SJCRH30 (cell line): ENCODE measurements around a stretch of chr18.

DNA sequence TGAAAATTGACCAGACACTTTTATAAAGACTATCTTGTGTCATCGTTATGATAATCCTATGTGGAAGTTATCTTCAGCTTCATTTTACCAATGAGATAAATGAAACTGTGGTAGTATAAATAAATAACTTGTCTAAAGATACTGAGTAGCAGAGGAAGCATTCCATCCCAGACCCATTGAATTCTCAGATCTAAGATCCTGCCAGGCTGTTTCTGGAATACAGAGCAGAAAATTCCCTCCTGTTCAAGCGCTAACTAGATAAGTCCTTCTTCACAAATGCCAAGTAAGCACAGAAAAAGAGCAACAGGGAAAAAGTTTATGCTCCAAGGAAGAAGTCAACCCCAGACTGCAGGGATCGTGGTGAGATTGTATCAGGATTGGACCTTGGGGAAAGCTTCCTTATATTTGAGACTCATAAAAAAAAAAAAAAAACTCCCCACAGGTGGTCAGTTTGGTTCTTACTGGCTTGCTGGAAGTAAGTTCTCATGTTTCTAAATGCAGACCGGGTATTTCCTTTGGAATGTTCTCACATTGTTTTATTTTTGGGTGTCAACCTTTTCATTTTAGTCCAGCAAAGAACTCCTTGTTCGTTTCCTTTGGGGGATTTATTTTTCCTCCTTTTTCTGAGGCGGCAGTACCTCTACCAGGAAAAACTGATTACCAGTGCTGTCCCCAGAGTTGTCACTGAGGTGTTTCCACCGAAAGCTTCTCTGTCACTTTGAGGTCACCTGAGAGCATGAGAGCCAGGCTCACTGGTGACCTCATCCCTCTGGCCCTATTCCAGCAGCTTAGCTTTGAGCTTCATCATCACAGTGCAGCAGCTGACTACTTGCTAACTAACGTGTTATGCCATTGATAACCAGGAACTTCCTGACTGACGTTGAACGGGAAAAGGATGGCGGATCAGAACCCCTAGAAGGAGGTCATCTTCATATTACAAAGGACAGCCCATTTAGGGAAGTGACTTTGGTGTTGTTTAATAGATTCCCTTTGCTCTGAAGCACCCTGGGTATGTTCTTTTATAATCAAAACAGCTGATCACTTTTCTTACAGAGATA is 16.6 kb upstream of the ATP8B1 start:
- RAMPAGE, long total RNA: no peak

- RAMPAGE, long total RNA: no peak
These were observed 1.2 kb downstream of the NEDD4L start for GRCh38 chr18:58044945-58045858.

DNA sequence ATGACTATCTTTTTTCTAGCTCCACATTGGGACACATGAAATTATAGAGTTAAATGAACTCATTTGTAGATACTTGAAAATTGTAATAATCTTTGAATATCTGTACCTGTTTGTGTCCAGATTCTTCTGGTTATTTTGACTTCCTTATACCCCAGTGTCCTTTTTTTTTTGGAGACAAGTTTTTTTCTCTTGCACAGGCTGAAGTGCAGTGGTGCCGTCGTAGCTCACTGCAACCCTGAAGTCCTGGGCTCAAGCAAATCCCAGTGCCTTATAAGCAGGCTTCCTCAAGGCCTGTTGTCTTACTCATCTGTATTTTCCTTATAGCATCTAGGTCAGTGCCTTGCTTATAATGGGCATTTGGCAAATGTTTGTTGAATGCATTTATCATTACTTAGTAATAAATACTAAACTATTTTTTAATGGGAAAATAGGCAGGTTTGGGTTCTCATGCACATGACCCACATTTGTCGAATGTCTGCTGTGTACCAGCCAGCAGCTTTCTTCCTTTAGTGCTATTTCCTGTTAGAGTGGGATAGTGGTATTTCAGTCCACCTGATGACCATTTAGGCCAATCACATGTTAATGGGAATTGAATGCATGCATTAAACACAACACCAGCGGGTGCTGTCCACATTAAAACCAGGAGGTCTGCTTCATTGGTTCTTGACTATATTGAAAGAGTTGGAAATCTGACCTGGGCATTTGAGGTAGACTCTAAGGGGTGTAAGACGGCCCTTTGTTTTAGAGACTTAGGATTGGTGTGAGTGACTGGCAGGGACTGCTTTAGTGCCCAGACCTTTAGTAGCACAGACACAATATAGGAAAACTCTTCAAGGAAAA is 55.2 kb downstream of the NEDD4L start:
- RAMPAGE, long total RNA: no peak

- RAMPAGE, long total RNA: no peak
These were observed 105.2 kb downstream of the NEDD4L start for GRCh38 chr18:58149167-58149773.

GRCh38 chr18:58196122-58196747 is 152.2 kb downstream of the NEDD4L start:
- RAMPAGE, long total RNA: no peak

DNA sequence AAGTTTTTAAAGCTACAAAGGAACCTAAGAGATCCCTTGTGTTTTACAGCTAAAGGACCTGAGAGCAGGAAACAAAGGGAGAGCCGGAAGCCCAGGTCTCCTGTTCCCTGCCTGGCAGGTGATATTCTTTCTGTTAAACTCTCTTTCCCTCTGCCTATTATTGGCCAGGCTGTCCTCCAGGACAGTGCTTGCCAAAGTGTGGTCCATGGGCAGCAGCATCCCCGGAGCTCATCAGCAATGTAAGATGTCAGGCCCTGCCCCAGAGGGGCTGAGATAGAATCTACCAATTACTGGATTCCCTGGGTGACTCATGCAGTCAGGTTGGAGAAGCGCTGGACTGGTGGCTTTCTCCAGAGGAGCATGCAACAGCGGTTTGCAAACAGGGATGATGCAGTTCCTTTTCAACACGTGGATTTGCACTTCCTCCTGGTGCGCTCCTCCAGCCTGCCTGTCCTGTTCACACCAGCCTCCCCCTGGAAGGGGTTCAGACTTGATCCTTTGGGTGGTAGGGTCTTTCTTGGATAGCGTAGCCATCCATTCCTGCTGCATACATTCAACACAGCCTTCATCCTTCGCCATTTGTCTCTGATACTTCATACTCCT is 158.3 kb downstream of the NEDD4L start:
- RAMPAGE, long total RNA: no peak

DNA sequence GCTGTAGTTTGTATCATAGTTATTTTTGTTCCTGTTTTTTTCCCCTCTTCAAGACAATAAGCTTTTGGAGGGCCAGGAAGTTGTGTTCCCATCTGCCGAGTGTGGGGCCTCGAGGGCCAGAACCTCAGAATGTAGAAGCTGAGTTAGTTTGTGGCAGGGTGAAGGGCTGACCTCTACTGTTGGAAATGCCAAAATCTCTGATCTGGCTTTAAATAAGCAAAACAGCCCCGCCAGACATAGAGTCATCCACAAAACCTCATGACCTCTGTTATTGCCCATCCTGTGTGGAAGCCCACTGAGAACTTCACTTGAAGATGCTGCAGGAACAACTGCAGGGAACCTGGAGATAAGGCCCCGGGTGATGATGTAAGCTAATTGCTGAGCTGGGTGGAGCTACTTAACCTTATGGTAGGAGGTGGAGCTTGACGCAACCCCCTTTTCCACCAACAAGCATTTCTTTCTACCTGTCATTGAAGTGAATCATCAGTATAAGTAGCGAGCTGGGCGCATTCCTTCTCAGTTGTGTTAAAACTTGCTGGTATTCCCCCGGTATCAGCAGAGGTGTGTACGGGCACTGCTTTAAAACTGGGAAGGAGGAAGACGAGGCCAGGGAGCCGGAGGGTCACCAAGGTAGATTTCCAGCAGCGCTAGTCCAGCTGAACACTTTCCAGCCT is 177.2 kb downstream of the NEDD4L start:
- RAMPAGE, long total RNA: no peak

GRCh38 chr18:58222418-58223213 is 178.6 kb downstream of the NEDD4L start:
- RAMPAGE, long total RNA: no peak

- RAMPAGE, long total RNA: no peak
These were observed 188.1 kb downstream of the NEDD4L start for GRCh38 chr18:58231930-58232658.

DNA sequence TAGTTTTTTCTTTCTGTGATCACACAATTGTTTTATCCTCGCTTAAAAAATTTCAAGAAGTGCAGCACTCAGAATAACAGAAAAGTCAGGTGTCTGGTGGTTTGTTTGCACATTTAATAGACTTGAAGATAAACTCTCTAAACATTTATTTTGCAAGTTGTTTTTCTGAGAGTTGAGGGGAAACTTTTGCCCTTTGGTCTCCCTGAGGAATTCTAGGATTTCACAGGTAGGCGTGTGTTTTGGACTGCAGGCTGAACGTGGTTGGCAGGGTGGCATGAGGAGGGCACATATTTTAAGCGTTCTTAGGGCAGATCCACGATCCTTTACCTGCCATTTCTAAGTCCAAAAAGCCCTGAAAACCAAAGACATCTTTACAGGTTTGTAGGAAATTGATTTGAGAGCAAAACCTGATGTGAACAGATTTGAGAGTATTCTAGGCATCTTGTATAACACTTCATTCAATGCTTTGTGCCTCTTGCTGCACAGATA is 188.7 kb downstream of the NEDD4L start:
- RAMPAGE, long total RNA: no peak

DNA sequence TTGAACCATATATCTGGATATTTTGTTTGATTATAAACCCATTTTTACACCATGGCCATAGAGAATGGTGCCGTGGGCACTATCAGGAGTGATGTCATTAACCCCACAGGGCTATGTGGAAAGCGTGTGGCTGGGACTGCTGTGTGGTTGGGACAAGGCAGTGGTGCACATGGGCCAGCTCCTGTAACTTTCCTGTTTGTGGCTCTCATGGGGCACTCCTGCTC is 240.6 kb downstream of the NEDD4L start:
- RAMPAGE, long total RNA: no peak

DNA sequence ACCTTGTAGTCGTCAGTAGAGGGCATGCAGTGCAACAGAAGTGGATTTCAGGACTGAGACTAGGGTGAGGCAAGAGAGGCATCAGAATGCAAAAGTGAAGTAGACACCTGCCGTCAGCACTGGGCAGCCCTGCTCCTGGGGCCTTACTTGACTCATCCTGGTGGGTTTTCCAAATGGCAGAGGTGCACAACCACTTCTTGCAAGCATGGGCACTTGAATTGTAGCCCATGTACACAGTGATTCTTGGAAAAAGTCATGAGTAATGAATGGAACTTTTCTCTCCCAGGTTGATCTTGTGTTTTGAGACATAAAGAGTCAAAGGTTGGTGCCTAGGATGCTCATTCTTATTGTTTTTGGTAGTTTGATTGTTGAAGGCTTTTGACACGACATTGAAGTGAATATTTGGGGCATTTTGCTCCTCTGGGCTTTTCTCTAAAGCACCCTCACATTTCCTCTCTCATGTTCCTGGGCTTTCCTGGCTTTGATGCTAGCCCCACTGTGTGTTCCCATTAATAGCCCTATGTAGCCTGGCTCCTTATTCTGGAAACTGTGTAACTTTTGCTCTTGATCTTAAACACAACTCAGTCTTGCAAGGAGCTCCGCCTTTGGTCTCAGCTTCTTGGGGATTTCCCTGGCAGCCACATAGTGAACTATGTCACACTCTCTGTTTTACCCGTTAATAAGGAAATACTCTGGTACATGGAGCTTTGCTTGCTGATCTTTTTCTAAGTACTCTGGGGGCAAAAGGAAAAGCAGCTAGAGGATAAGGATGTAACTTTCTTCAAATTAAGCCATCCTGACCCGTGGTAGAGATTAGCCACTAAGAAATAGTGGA is 259.1 kb downstream of the NEDD4L start:
- RAMPAGE, long total RNA: no peak

GRCh38 chr18:58381634-58382124 is 247.2 kb downstream of the ALPK2 start:
- RAMPAGE, long total RNA: no peak

DNA sequence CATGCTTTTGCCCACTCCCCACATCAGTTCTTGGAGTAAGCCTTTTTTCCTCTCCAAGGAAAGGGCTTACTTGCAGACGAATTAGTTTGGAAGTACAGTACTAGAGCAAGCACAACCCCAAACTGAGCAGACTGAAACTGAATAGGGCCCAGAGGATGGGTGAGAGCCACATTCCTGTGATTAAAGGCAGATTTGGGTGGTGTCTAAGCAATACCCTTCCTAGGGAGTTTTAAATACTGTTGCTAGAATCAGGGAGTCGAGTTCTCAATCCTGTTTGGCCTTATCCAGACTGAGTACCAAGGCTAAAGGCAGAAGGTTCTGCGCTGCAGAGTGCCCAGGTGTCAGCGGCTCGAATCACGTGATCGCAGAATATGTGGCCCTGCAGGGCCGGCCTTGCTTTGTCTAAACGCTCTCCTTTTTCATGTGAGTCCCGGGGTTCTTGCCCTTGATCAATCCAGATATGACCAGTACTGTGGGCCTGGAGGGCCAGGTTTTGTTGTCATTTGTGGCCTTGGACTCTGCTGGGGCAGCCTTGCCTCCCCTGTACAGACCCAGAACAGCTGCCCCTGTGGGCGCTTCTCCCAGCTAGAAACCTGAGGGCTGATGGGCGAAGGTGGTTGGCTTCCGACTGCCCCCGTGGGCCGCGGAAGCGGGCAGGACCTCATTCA is 225.2 kb downstream of the ALPK2 start:
- RAMPAGE, long total RNA: no peak

GRCh38 chr18:58447577-58448061 is 181.3 kb downstream of the ALPK2 start:
- RAMPAGE, long total RNA: no peak

GRCh38 chr18:58454224-58455471 is 174.2 kb downstream of the ALPK2 start:
- RAMPAGE, long total RNA: no peak

DNA sequence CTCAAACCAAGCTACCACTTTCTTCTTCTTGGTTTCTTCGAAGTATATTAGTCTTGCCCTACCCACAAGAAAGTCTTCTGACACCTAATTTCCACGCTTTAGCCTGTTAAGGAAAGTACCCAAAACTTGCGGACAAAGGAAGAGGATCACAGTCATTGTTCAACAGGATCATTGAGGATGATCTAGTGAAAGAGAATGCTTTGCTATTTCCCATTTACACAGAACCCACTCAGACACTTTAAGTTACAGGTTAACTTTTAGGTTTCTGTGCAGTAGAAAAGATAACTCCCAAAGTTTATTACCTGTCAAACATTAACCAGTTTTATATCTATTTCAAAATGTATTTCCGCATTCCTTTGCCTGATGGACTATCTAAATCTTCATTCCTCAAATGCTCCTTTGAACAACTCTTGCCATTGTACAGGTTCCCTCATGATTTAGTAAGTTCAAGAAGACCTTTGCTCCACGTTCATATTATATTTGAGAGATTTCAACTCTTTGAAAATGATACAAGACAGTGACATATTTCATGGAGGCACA is 102.1 kb downstream of the ALPK2 start:
- RAMPAGE, long total RNA: no peak

GRCh38 chr18:58567031-58568242 is 61.5 kb downstream of the ALPK2 start:
- RAMPAGE, long total RNA: no peak

GRCh38 chr18:58768406-58768761 is 96.3 kb upstream of the ZNF532 start:
- RAMPAGE, long total RNA: no peak

DNA sequence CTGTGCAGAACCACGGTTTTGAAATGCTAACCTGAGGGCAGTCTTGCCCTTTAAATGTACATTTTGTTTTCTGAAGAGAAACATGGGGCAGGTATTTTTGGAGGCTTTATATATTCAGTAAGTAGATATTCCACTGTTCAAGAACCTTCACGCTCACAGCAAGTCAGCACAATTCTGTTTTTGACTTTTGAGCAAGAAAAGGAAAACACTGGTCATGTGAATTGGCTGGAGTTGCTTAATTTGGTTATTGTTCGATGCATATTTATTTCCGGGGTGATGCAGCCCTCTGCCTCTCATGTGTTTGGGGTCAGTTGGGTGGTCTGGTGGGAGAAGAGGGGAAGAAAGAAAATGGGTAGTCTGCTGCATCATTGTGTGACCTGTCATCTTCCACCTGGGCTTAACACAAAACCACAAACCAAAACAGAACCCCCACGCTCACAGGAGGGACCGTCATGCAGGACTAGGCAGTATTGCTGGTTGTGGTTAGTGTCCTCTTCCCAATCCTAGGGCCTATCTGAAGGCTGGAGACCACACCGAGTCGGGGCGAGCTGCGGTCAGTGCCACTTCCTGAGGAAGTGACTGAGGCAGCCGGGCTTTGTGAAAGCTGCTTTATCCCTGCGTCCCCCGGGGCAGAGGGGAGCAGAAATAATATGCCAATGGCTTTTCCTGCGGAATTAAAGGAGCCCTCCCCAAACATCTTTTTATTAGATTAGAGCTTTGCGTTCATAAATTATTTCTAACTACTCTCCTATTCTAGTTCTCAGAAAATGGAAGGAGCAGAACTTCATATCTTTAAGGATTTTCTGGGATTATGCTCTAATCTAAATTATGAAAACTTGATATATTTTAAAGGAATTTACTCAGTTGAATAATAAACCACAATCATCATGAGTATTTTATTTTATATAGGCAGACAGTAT is 22.8 kb downstream of the ZNF532 start:
- RAMPAGE, long total RNA: no peak